Kidney epithelial cell (primary cell): ENCODE measurements around the genes IFNA16, IFNA5 and LINGO2.

GRCh38 chr9:19934507-19934861, 145.6 kb upstream of the SLC24A2 start:
- RAMPAGE, long total RNA: no peak
- RRBS: 5% methylated on average over 8 of the region's 27 CpGs

DNA sequence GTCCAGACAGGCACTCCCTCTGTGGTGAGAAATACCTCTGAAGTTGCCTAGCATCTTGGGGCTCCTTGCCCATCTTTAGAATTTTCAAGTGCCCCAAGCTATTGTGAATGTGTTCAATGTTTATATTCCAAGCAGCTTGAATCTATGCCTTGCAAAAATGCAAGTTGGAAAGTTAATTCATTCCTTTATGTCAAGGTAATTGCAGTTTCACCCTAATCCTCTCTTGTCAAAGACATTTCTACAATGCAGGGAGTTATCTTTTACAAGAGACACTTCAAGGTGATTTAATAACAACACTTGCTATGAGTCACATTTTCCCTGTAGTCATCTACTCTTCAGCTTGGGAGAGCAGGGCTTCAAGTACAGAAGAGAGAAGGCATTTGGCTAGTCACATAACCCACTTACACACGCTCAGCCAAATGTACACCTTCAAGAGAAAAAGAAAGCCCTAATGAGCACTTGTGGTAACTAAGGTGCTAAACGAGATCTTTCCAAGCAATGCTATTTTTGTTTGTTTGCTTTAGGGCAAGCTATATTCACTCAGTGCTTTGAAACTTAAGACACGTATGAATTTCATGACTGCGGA, 302.4 kb downstream of the MLLT3 start:
- RAMPAGE, long total RNA: no peak
- RRBS: no CpG with 5 or more reads among the region's 4 CpGs

DNA sequence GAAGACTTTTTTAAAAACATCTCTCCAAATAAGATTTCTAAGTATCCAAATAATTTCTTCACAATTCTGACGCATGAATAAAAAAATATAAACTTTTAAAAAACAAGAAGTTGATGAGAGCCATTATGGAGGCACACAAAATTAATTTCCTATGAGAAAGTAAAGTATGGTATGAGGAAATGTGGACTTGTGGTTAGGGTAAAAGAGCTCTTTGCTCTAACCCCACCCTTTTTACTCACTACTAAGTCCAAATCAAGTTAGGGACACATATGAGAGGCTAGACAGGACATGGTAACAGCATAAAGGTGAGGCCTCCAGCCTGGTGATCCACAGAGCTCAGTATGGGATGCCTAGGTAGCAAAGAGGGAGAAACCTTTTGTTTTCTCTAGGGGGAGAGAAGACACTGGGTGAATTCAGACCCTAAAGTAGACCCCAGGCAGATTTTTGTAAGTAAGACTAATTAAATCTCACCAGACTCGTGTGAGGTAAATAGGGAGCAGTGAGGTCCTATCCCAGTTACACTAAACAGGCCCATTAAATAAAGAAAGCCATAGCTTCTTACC, 42.7 kb downstream of the MLLT3 start:
- RAMPAGE, long total RNA: no peak
- RRBS: no CpG with 5 or more reads among the region's 2 CpGs

DNA sequence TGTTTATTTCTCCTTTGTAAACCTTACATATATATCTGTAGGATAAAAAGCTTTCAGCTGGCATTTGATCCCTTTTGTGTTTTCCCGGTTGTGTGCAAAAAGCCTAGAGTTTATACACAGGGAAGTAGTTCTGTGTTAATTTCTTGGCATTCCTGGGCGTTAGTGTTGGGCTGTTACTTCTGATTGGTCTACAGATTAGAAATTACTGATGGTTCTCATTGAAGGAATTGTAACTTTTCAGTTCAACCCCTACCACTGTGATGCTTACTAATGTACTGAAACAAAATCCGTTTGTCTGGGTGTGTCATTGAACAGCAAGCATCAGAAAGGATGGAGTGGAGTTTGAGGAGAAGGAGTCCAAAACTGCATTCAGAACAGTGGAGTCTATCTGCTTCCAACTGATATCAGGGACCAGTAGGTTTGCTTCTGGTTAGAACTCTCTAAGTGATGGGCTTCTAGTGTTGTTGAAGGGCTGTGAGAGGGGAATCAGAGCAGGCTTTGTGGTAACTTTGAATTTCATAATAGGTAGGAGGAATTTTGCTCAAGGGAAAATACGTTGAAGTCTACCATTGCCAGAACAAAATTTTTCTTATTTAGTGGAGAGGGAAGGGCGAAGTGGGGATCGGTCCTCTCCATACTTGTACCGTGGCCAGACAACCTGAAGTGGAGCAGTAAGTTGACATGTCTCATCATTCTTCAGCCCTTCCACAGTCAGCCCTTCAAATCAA, 109.4 kb downstream of the FOCAD start:
- RAMPAGE, long total RNA: no peak
- RRBS: no CpG with 5 or more reads among the region's 7 CpGs

GRCh38 chr9:21096056-21096735, 18.5 kb upstream of the IFNB1 start:
- RAMPAGE, long total RNA: no peak
- RRBS: no CpG with 5 or more reads among the region's 5 CpGs

GRCh38 chr9:21217083-21217692, at the start of gene IFNA16:
Gene IFNA16 (minus strand): TSS chr9:21217311.
- RAMPAGE, long total RNA: no peak
- RRBS: no CpG with 5 or more reads among the region's 3 CpGs

DNA sequence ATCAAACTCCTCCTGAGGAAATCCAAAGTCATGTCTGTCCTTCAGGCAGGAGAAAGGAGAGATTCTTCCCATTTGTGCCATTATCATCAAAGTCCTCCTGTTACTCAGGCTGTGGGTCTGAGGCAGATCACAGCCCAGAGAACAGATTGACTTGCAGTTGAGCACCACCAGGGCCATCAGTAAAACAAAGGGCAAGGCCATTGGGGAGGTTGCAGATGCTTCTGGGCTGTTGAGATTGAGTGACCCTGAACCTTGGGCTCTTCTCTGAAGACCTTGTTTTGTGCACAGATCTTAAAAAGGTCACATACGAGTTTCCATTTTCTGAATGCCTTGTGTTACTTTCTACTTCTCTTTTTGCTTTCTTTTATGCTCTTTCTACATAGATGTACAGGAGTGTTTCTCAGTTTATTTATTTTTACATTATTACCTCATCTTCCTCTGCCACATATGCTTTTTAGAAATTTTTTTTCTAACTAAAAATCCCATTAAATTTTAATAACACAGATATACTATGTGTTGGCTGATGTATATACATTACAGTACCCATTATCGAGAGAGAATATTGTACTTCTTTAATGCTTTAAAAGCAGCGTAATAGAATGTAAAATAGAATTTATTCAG, at the start of gene IFNA5:
TSS of gene IFNA5 (minus strand) at position 258 of the 621 bp plus-strand sequence.
- RAMPAGE, long total RNA: no peak
- RRBS: no CpG with 5 or more reads among the region's 3 CpGs

DNA sequence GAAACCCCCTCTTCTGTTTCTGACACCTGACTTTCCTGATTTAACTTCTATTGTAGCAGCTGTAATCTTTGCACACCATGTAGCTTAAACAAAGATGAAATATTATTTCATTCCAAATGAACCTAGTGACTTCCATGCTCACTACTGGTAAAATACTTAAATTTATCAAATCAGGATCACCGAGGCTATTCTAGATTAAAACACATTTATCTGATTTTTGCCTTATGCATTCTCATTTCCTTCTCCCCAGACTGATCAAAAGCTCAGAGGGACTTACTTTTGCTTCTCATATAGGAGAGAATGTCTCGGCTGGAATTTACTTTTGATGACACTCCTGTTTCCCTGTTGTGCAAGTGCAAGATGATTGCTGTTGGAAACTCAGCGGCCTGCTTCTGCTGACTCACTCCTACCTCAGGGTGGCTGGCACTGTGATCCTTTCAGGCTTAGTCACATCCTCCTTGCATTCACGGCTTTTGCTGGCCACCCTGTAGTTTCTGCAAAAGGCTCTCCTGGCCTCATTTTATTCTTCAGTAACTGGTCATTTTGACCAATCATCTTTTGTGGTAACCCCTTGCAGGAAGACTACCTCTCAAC, 109.4 kb upstream of the IFNE start:
- RAMPAGE, long total RNA: no peak
- RRBS: no CpG with 5 or more reads among the region's 4 CpGs

- RAMPAGE, long total RNA: no peak
- RRBS: no CpG with 5 or more reads among the region's 3 CpGs
Observed at GRCh38 chr9:21853195-21853925, 50.9 kb downstream of the MTAP start.

DNA sequence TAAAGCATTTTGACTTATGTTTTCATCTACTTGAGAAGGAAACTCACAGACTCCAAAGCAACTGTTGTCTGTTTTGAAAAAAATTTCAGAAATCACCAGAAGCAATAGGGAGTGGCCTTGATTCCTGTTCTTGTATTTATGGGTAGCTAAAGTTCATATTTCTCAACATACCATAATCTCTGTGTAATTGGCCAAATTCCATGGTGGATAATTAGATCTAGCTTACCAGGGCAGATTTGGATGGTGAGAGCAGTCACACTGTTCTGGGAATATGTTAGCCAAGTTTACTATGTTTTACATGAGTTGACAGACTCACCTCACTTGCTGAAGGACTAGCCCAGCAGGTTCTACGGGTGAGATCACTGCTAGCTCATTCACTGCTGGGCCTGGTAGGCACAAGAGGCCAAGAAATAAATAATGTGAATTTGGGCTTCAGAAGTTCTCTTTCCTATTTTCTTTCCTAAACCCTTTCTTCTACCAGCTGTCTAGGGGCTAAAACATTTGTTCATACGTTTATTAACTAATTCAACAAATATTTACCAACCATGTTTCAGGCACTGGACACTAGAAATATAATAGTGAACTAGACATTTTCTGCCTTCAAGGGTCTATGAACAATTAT, 32.7 kb upstream of the CDKN2B start:
- RAMPAGE, long total RNA: no peak
- RRBS: no CpG with 5 or more reads among the region's 2 CpGs

- RAMPAGE, long total RNA: no peak
- RRBS: no CpG with 5 or more reads among the region's 4 CpGs
Observed at GRCh38 chr9:22113778-22114459, 104.8 kb upstream of the CDKN2B start.

- RAMPAGE, long total RNA: no peak
- RRBS: no CpG with 5 or more reads among the region's 29 CpGs
Observed at GRCh38 chr9:23850048-23850913, 24.2 kb upstream of the ELAVL2 start.

DNA sequence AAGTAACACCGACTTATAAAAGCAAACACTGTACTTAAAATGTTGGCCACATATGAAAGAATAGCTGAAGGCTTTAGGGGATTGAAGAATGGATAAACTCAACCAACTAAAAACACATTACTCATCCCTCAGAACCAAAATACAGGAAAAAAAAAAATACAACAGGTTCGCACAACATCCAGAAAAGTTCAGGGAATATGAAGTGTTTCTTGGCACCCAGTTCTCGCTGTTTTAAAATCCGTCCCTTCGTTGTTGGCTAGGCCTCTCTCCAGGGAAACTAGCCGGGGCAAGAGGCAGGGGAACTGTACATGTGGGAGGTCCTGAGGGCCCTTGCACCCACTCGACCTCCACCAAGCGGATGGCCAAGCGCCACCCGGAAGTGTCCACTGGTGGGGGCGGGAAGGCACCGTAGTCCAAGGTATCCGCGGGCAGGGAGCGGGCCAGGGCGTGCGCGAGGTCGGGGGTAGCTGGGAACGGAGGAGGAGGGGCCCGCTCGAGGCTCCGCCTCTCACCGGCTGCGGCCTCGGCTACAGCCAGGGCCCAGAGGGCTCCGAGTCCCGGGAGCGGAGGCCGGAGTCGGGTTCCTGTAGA, 993 bp downstream of the TUSC1 start:
- RAMPAGE, long total RNA: no peak
- RRBS: 6% methylated on average over 12 of the region's 31 CpGs

- RAMPAGE, long total RNA: no peak
- RRBS: no CpG with 5 or more reads among the region's 3 CpGs
Observed at GRCh38 chr9:26888117-26888828, 4.3 kb downstream of the CAAP1 start.

- RAMPAGE, long total RNA: no peak
- RRBS: no CpG with 5 or more reads among the region's 4 CpGs
Observed at GRCh38 chr9:26925605-26926264, 21.3 kb downstream of the PLAA start.

- RAMPAGE, long total RNA: no peak
- RRBS: no CpG with 5 or more reads among the region's 8 CpGs
Observed at GRCh38 chr9:27303039-27303599, 6.2 kb upstream of the EQTN start.

DNA sequence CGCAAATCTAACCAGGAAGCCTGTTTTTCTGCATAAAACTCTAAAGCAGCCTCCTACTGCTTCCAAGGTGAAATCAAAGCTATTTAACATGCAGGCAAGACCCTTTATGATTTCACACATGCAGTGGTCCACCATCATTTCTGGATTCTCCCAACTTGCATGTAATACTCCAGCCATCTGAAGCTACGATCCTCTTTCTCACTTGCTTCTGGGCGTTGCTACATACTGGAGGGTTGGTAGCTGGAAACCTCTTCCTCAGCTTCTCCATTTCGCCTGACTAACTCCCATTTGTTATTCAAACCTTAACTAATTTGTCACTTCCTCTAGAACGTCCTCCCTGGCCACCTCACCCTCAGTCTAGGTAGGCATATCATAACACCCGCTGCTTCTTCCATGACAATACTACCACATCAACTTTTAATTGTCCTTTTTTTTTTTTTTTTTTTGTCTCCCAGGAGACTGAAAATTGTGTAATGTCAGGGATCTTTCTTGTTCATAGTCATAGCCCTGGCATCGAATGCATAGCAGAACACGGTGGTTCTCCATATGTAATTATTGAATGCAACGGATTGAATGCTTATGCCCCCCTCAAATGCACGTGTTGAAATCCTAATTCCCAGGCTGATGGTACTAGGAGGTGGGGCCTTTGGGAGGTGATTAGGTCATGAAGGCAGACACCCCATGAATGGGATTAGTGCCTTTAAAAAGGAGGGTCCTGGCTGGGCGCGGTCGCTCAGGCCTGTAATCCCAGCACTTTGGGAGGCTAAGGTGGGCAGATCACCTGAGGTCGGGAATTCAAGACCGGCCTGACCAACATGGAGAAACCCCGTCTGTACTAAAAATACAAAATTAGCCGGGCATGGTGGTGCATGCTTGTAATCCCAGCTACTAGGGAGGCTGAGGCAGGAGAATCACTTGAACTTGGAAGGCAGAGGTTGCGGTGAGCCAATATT, 72.8 kb upstream of the EQTN start:
- RAMPAGE, long total RNA: no peak
- RRBS: no CpG with 5 or more reads among the region's 18 CpGs

- RAMPAGE, long total RNA: no peak
Observed at GRCh38 chr9:27434706-27434995, 89.4 kb upstream of the IFNK start.

GRCh38 chr9:29212953-29214176, at the start of gene LINGO2:
Gene LINGO2 (minus strand): TSS chr9:29213601.
- RAMPAGE, long total RNA: no peak
- RRBS: 2% methylated on average over 25 of the region's 74 CpGs

DNA sequence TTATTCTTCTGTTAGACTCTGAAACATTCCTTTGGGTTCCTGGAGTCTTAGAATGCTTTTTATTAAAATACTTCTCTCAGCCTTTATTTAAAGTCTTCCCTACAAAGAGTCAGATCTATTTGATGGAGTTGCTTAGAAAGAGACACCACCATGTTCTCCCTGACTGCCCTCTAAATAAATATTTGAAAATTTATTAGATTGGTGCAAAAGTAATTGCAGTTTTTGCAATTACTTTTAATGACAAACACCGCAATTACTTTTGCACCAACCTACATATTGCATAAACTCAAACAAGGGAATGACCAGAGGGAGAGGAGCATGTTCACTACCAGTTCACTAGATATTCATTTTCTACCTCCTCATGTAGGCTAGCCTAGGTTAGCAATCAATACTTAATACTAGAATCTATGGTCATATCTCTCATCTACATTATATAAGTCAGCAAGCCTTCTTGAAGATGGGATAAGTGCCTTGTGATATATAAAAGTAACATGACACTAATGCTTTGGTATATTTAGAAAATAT, 1557.6 kb upstream of the LINGO2 start:
- RAMPAGE, long total RNA: no peak
- RRBS: no CpG with 5 or more reads among the region's 1 CpG